Testis (tissue), 5 donors: ENCODE data around the genes ICA1, THSD7A and DGKB.

DNA sequence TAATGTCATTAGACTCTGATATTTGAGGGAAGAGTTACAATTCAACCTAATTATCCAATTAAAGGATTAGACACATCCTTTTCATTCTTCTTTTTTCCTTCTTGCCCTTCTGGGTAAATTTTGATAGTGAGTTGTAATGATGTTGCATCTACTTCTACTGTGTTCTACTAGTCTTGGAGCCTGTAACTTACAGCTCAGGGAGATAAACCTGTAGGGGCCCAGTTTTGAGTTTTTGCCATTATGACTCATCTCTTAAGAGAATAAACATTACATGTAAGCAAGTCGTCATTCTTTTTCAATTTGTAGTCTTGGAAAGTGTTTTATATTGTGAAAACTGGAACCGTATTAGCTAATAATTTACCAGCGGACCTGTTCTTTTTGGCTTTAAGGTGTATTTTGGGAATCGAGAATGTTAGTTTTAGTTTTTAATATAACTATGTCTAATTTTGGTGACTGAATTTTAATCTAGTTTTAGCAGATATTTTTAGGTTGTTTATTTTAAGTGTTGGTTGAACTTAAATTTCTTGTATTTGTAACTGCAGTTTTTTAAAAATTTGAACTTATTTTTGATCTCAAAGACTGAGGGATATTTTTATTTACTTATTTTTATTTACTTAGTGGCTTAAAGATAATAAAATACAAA is 89.8 kb upstream of the RPA3 start:
- PRO-cap, 3 experiments, result no peak in any of the 3 experiments
- RAMPAGE, long total RNA, 2 experiments, result no peak in any of the 2 experiments
- RRBS, result no CpG with 5 or more reads among the region's 4 CpGs

DNA sequence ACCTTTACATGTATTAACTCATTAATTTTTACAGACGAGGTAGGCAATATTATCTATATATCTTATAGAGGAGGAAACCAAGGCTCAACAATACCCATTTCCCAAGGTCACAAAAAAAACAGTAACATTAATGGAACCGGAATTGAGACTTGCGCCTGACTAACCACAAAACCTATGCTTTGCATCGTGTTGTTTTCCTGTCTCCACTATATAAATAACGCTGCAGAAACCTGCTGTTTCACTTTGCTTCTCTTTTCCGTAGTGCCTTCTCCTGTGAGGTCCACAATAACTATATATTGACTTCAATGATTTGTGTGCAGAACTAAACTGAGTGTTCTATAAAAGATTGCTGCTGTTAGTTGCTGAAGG is 97.7 kb upstream of the RPA3 start:
- PRO-cap, 3 experiments, result no peak in any of the 3 experiments
- RAMPAGE, long total RNA, 2 experiments, result no peak in any of the 2 experiments
- RRBS, result no CpG with 5 or more reads among the region's 6 CpGs

DNA sequence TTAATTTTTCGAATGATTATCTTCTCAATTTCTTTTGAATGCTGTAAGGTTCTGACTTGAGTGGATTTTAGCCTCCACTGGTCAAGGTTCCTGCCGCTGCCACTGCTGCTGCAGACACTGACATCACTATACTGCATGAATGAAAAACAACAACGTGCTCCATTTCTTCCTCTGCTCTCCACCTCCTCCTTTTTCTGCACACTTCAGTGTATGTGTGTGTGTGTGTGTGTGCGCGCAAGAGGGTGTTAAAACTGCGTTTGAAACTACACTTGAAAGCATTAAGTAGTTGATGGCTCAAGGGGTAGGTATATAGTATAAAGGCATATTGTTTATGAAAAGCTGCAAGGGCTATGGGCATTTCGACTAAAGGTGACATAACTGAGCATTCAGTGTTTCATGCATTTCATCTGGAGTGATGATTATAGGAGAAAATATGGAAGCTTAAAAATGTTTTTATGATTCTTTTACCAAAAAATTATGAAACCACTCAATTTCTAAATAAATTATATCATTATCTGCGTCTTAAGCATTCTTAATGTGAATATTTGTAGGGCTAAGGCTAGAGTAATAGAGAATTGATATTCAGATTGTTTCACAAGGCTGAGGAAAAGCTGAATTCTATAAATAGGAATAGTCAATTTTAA is 3.6 kb downstream of the GLCCI1 start:
- PRO-cap, 3 experiments, result no peak in any of the 3 experiments
- RAMPAGE, long total RNA, 2 experiments, result no peak in any of the 2 experiments
- RRBS, result no CpG with 5 or more reads among the region's 8 CpGs

DNA sequence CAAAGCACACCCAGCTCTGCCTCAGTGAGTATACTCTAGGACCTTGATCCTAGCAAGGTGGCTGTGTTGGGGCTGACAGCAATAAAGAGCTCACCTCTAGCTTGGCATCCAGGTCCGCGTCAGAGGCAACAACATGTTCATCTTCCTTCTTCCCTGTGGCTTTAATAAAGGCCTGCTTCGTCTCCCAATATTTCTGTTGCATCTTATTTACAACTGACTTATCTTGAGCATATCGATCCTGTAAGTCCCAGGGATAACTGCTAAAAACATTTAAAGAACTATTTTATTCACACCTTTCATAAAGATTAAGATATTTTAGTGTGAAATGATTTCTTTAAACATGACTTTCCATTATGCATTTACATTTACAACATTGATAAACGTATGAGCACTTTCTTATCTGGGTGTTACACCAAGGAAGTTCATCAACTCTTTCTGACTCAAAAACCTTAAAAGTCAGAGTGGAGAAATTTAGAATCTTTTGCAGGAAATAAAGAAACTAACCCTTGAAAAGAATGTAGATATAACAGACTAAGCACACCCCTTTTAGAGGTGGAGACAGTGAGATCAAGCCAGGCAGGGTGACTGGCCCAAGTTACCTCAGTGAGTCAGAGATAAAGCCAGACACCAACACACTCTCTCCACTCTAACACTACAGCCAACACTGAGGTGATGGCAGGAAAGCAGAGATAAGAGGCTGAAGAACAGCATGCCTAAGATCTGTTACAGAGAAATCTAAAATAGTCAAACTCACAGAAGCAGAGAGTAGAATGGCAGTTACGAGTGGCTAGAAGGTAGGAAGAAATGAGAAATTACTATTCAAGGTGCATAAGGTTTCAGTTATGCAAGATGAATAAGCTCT is 29.2 kb downstream of the ICA1 start:
- PRO-cap, 3 experiments, result no peak in any of the 3 experiments
- RAMPAGE, long total RNA, 2 experiments, result no peak in any of the 2 experiments
- RRBS, result no CpG with 5 or more reads among the region's 6 CpGs

DNA sequence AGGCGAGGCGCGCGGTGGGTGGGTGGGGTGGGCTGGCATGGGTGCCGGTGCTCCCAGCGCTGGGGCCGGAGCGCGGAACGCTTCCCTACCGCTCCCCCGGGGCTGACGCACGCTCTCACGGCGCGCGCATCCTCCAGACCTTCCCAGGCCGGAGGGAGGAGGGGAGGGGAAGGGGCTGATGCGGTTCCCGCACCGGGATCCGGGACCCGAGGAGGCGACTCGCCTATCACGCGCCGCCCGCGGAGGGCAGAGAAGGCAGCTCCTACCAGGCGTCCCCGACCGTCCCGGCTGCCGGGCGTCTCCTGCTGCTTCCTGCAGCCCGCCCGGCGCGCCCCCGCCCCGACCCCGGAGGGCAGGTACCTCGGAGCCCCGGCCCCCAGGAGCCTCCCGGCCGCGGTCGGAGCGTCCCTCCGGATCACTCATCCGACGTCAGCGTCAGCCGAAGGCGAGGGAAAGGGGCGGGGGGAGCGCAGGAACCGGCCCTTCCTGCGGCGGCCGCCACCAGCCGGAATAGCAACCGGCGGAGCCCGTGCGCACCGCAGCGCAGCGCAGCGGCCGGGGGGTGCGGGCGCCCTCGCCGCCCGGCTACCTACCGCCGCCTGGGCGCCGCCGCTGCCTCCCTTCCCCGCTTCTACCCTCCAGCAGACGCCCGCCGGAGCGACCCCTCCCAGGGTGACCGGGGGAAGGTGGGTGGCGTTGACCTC is at the start of gene ICA1:
Gene ICA1, minus strand, starts transcription at position 434 of the 704 bp plus-strand sequence.
- PRO-cap, 3 experiments, result peak in 3 of 3 experiments; most common plus-strand start position 511 of the sequence (in 2); most common minus-strand start position 417 of the sequence (in 3)
- RAMPAGE, long total RNA, 2 experiments, result start-site peak on the minus strand in 2 of 2 experiments, centred at positions 427 to 439 of the sequence, 184 to 276 reads per replicate
- RRBS, result 2% methylated on average over 51 of the region's 90 CpGs

- PRO-cap, 3 experiments, result peak in 1 of 3 experiments; most common plus-strand start chr7:9995866 (in 1)
- RAMPAGE, long total RNA, 2 experiments, result no peak in any of the 2 experiments
Measured at GRCh38 chr7:9995764-9995985, 944.3 kb downstream of the NDUFA4 start.

DNA sequence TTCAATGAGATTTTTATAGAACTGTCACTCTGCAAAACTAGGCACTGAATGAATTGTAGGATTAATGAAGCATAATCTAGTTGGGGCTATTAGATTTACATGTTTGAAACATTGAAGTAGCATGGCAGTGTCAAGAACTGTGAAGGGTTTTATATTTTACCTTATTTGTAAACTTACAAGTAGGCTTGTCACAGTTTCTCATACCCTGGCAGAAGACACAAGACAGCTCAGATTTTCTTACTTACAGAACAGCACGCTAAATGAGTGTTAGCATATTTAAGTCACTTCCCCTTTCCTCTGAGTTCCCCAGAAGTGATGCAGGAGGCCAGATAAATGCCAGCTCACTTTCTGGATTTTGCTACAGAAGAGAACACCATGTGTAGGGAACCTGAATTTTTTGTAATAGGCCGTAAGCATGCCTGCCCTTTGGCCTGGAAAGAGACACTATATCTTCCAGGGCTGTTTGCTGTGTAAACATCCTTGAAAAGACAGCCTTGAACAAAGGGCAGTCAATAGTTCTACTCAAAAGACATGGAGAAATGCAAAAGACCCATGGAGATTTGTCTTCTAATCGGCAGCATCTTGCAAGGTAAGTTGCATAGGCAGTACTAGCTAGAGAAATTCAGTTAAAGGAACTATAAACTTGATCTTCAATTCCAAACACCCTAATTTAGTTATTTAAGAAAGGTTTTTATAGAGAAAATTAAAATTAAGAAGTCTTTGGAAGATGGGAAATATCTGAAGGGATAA is 279.1 kb downstream of the PHF14 start:
- PRO-cap, 3 experiments, result no peak in any of the 3 experiments
- RAMPAGE, long total RNA, 2 experiments, result start-site peak on the plus strand in 1 of 2 experiments, centred at position 372 of the sequence, 10 reads per replicate
- RRBS, result no CpG with 5 or more reads among the region's 3 CpGs

GRCh38 chr7:11620893-11621490 is 211.0 kb downstream of the THSD7A start:
- PRO-cap, 3 experiments, result no peak in any of the 3 experiments
- RAMPAGE, long total RNA, 2 experiments, result no peak in any of the 2 experiments
- RRBS, result no CpG with 5 or more reads among the region's 7 CpGs

GRCh38 chr7:11831437-11832646 is at the start of gene THSD7A:
Gene THSD7A (minus strand): TSS chr7:11832198.
- PRO-cap, 3 experiments, result peak in 3 of 3 experiments; most common plus-strand start chr7:11832070 (in 3); most common minus-strand start chr7:11831811 (in 3)
- RAMPAGE, long total RNA, 2 experiments, result no peak in any of the 2 experiments
- RRBS, result 6% methylated on average over 5 of the region's 69 CpGs

- PRO-cap, 3 experiments, result no peak in any of the 3 experiments
- RAMPAGE, long total RNA, 2 experiments, result no peak in any of the 2 experiments
- RRBS, result no CpG with 5 or more reads among the region's 28 CpGs
Measured at GRCh38 chr7:12556038-12556385, 14.5 kb upstream of the SCIN start.

DNA sequence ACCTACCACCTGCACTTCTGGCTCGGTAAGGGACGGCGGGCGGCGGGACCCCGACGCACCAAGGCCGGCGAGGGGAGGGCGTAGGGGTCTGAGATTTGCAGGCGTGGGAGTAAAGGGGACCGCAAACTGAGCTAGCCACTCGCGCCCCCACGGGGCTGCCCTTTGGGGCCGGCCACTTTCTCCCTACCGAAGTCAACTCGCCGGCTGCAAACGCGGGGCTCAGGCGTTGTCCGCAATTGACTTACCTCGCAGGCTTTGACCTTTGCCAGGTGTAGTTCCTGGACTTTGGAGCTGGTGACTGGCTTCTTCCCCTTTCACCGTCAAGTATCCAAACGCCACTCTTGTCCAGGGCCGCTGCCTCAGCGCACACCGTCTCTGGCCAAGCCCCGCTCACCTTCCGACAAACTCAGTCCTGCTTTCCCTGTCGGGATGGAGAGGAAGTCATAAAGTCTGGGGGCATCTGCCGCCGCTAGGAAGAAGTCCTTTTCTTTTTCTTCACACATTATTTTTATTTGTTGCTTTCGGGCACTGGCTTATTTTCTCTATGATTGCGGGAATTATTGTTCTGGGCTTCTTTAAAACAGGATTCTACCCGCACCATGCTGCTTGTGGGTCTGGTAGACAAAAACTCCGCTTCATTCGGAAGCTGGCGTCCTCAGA is 571 bp downstream of the SCIN start:
- PRO-cap, 3 experiments, result no peak in any of the 3 experiments
- RAMPAGE, long total RNA, 2 experiments, result no peak in any of the 2 experiments
- RRBS, result 0% methylated on average over 3 of the region's 40 CpGs

GRCh38 chr7:13778980-13779297 is 210.5 kb downstream of the ETV1 start:
- PRO-cap, 3 experiments, result no peak in any of the 3 experiments
- RAMPAGE, long total RNA, 2 experiments, result no peak in any of the 2 experiments
- RRBS, result no CpG with 5 or more reads among the region's 2 CpGs

DNA sequence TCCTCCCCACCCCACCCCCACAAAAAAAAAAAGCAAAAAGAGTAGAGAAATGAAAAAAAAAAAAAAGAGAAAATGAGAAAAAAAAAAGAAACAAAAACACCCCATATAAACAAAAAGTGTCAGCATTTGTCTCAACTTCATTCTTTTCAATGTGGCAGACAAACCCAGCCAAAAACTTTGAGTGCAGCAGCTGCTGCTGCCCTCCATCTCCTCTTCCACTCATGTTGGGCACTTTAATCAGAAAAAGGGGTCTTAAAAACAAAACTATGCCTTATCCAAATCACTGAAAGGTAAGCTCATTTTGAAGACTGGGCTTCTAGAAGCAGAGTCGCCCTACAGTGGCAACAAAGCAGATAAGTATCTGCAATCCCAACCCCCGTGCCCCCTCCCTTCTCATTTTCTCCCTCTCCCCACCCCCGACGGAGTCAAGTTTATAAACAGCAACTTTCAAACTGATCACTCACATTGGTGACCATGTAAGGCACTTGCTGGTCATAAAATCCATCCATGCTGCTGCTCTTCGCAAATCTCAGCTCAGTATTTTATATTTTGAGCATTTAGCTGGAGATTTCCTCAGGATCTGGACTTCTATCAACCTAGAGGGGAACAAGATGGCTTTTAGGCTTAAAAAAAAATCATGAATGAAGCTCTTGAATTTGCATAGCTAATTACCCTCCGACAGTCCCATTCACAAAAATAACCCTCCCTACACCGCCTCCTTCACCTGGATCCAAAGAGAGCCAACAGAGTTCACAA is 744 bp downstream of the ETV1 start:
- PRO-cap, 3 experiments, result peak in 3 of 3 experiments; most common plus-strand start position 463 of the sequence (in 2); most common minus-strand start position 399 of the sequence (in 1)
- RAMPAGE, long total RNA, 2 experiments, result start-site peak on the minus strand in 1 of 2 experiments, centred at positions 525 to 620 of the sequence, 5 to 24 reads per replicate
- RRBS, result no CpG with 5 or more reads among the region's 7 CpGs

DNA sequence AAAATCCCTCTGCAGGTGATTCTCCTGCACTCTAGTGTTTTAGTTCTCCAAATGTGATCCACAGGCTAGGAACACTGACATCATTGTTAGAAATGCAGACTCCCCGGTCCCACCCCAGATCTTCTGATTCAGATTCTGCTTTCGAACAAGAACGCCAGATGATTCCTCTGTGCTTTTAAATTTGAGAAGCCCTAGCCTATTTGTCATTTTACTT is 165.4 kb upstream of the ETV1 start:
- PRO-cap, 3 experiments, result peak in 3 of 3 experiments; most common minus-strand start position 109 of the sequence (in 3)
- RAMPAGE, long total RNA, 2 experiments, result no peak in any of the 2 experiments
- RRBS, result no CpG with 5 or more reads among the region's 3 CpGs

DNA sequence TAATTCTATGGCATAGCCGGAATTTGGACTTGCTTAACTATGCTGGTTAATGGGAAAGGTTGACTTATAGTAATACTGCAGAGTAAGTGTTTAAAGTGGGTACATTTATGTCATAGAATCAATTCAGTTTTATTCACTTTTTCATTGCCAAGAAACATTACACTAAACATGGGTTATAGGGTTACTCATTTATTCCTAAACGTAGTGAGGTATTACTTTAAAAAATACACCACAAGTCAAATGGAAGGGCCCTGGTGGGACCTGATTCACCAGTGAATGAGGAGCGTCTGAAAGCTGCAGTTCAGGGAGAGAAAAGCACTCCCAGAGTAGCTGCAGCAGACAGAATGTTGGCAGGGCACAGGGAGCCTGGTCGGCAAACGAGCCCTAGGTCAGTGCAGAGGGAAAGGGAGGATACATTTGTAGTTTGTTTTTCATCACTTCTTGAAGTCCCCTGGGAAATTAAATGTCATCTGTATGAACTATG is 361.6 kb upstream of the ETV1 start:
- PRO-cap, 3 experiments, result no peak in any of the 3 experiments
- RAMPAGE, long total RNA, 2 experiments, result no peak in any of the 2 experiments
- RRBS, result no CpG with 5 or more reads among the region's 5 CpGs

DNA sequence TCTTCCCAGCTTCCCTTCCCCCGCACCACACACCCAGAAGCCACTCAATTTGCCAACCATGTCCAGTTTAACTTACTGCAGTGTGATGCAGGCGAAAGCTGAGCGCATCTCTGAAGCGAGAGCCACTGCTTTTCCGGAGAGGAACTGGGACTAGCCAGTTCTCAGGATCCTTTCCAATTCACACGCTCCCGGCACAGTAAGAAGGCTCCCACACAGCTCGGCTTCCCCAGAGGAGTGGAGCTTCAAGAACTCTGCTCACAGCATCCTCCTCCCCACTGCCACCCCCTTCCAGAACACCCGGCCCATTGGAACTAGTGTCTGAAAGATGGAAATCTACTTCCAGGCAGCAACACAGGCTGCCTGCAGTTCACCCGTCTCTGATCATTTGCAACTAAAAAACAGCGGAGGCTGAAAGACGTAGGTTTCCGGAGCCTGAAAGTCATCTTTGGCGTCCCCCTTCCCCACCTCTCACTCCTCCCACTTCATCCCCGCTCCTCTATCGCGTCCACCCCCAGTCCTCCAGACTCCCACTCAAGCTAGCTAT is at the start of gene DGKB:
Gene DGKB, minus strand, starts transcription at position 236 of the 544 bp plus-strand sequence.
- PRO-cap, 3 experiments, result no peak in any of the 3 experiments
- RAMPAGE, long total RNA, 2 experiments, result no peak in any of the 2 experiments
- RRBS, result 4% methylated on average over 3 of the region's 17 CpGs

GRCh38 chr7:15538003-15538205 is 23.9 kb downstream of the AGMO start:
- PRO-cap, 3 experiments, result no peak in any of the 3 experiments
- RAMPAGE, long total RNA, 2 experiments, result no peak in any of the 2 experiments
- RRBS, result no CpG with 5 or more reads among the region's 1 CpG

- PRO-cap, 3 experiments, result peak in 3 of 3 experiments; most common plus-strand start chr7:16698109 (in 2); most common minus-strand start chr7:16698017 (in 3)
- RAMPAGE, long total RNA, 2 experiments, result no peak in any of the 2 experiments
- RRBS, result no CpG with 5 or more reads among the region's 10 CpGs
Measured at GRCh38 chr7:16697727-16698434, 51.9 kb downstream of the BZW2 start.

DNA sequence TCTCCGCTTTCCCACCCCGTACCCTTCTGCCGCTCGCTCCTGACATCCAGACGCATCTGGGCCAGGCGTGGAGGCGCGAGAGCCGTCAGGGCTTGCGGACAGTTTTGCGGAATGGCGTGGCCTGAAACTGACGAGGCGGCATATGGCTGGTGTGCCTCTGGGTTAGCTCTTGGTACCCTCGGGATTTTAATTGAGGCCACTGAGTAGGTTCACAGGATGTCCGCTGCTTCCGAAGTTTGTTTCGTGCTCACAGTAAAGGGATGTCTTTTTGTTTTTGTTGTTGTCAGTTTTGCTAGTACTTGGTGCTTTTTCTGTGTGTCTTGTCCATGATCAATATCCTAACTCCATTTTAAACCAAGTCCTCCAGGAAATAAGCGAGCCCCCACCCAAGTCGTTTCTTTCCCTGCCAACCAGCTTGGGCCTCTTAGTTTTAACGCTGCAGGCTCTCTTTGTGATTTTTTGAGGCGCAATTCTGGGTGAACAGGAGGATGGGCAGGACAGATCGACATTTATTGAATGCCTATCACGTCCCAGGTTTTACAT is 854 bp downstream of the TSPAN13 start:
- PRO-cap, 3 experiments, result no peak in any of the 3 experiments
- RAMPAGE, long total RNA, 2 experiments, result no peak in any of the 2 experiments
- RRBS, result no CpG with 5 or more reads among the region's 24 CpGs

- PRO-cap, 3 experiments, result no peak in any of the 3 experiments
- RAMPAGE, long total RNA, 2 experiments, result no peak in any of the 2 experiments
- RRBS, result no CpG with 5 or more reads among the region's 4 CpGs
Measured at GRCh38 chr7:16759165-16759590, 5.6 kb downstream of the TSPAN13 start.